ENCODE measurements around the genes CCNB1 and FOXD1.

DNA sequence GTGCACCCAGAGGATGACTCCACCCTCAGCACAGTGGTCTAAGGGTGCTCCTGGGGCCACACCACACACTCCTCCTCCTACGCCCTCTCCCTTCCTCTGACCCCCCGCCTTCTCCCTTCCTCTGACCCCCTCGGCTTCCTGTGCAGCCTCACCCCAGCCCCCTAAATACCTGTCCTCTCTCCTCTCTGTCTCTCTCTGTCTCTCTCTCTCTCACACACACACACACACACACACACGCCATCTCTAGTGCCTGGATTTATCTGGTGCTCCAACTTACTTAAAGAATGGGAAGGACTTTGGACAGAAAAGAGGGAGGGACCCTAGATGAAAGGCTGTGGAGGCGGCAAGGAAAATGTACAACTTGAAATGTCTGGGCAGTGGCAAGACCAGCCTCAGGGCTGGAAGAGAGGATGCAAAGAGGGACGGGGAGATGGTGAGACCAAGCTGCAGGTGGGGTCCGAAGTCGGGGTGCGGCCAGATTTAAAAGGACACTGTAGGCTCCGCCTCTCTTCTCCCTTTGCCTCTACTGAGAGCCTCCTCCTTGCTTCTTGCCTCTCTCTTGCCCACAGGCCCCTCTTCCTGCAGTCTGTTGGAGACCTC, 18.1 kb upstream of the SLC30A5 start:
- PRO-cap: no peak
- RAMPAGE, long total RNA, 4 experiments: no peak in any of the 4 experiments

- PRO-cap: bidirectional peak, plus-strand start at chr5:69167150, minus-strand start at chr5:69166925
- RAMPAGE, long total RNA, 4 experiments: start-site peak on the plus strand in 3 of 4 experiments, at chr5:69167116-69167150 at its widest, 8 to 40 reads per replicate
Measured at GRCh38 chr5:69166668-69167591, at the start of gene CCNB1. TSS of gene CCNB1 (plus strand) at chr5:69167150.

- PRO-cap: no peak
- RAMPAGE, long total RNA, 4 experiments: no peak in any of the 4 experiments
Measured at GRCh38 chr5:69371702-69372308, 2.2 kb downstream of the RAD17 start.

GRCh38 chr5:69527153-69527852, 32.7 kb upstream of the GTF2H2C start:
- PRO-cap: no peak
- RAMPAGE, long total RNA, 4 experiments: no peak in any of the 4 experiments

- PRO-cap: no peak
- RAMPAGE, long total RNA, 4 experiments: no peak in any of the 4 experiments
Measured at GRCh38 chr5:71719435-71719808, 347 bp downstream of the CARTPT start.

- PRO-cap: no peak
- RAMPAGE, long total RNA, 4 experiments: no peak in any of the 4 experiments
Measured at GRCh38 chr5:72301573-72301998, 18.5 kb downstream of the MRPS27 start.

DNA sequence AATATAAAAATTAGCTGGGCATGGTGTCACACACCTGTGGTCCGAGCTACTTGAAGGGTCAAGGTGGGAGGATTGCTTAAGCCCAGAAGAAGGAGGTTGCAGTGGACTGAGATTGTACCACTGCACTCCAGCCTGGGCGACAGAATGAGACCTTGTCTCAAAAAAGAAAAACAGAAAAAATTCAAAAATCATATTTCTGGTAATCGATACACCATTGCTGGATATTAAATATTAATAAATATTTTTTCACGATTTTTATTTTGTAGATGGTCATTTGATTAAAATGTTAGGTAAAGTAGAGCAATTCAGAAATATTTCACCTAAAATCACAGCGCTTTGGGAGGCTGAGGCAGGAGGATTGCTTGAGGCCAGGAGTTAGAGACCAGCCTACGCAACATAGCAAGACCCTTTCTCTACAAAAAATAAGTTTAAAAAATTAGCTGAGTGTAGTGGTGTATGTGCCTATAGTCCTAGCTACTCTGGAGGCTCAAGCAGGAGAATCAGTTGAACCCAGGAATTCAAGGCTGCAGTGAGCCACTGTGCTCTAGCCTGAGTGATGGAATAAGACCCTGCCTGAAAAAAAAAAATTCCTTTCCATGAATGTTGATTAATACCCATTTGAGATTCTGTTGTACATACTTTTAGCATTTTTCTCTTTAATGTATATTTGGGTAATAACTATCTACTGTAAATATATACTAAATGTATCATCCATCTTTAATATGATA, 50.3 kb downstream of the TNPO1 start:
- PRO-cap: no peak
- RAMPAGE, long total RNA, 4 experiments: no peak in any of the 4 experiments

- PRO-cap: no peak
- RAMPAGE, long total RNA, 4 experiments: no peak in any of the 4 experiments
Measured at GRCh38 chr5:72910655-72911489, 45.0 kb upstream of the FCHO2 start.

DNA sequence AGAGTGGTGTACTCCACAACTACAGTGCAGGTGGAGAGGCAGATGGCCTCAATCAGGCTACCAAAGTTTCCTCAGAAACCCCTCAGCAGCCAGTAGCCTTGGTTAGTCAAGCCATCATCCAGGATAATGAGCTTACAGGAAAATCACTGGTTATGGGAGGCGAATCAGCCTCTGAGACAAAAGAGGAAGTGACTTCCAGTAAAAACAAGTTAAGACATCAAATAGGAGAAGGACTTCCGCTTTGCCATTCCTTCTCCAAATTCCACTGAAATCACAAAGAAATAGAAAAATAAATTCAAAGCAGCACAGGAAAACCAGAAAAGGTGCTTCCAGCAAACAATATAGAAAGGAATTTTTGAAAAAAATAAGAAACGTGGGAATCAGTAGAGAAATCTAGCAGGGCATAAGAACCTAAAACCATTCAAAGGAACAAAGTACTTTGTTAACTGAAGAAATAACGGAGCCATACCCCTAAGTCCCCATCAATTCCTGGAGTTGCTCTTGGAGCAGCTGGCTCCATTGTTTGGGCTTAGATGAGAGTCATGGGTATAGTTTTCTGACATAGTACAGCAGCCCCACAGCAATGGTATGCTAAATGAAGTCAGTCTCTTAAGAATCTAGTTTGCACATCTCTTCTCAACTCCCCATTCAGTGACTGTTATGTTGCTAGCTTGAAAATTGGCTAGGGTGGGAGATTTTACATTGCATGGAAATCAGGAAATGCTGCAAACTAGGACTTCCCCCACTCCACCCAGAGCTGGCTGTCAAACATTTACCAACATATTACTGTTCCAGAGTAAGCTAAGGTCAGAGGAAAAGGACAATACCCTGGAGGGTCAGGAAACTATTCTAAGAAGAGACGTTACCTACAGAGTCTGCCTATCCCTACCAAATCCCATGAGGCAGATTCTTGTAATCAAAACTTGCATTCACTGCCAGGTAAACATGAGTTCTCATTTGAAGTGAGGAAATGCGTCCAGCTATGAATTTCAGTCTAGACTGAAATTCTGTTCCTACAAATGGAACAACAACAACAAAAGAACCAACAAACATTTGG, 17.8 kb upstream of the FCHO2 start:
- PRO-cap: unidirectional peak, minus-strand start at position 128 of the sequence; unidirectional peak, plus-strand start at position 794 of the sequence
- RAMPAGE, long total RNA, 4 experiments: no peak in any of the 4 experiments

DNA sequence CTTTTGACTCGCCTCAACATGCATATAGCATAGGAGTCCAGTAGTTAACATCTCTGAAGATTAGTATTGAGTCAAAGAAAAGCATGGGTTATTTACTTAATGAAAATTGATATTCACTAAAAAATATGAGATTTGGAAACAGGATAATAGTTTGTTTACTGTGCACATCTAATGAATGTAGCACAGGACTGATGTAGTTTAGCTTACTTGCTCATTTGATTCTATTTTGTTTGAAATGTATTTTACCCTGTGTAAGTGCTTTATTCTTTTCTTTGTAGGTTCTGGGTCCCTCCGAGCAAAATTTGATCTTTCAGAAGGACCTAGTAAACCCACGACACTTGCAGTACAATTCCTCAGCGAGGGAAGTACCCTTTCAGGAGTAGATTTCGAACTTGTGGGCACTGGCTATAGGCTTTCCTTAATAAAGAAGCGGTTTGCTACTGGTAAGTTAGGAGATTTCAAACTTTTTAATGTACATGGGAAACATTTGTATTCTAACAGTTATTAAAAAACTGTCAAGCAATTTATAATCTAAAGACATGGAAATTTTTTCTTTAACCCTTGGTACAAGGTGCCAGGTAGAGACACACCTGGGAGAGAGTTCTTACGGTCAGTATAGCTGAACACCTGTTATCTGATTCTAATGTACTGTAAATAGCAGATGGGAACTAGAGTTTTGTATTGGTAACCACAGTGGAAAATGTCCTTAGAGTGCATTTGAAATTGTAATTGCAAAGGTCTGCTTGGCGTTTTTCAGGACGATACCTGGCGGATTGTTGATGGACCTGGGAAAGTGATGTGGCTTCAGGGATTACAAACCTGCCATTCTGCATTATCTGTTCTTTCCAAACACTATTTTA, 32.8 kb upstream of the TMEM171 start:
- PRO-cap: no peak
- RAMPAGE, long total RNA, 4 experiments: no peak in any of the 4 experiments

DNA sequence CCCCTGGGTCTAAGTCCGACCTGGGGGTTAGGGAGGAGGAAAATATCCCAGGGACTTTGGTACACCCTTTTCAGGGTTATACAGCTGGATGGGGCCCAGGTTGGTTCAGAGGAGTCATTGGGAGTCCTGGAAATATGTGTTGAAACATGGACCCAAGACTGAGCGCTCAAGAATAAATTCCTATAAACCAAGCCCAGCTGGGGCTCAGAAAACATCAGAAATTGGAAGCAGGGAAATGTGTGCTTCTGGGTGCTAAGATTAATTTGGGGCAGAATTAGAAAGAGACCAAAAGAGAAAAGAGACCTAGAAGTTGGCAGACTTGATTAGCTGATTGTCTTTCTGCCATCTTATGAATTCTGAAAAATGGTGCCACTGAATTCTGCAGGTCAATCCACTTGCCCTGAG, 4.4 kb upstream of the TMEM171 start:
- PRO-cap: no peak
- RAMPAGE, long total RNA, 4 experiments: no peak in any of the 4 experiments

DNA sequence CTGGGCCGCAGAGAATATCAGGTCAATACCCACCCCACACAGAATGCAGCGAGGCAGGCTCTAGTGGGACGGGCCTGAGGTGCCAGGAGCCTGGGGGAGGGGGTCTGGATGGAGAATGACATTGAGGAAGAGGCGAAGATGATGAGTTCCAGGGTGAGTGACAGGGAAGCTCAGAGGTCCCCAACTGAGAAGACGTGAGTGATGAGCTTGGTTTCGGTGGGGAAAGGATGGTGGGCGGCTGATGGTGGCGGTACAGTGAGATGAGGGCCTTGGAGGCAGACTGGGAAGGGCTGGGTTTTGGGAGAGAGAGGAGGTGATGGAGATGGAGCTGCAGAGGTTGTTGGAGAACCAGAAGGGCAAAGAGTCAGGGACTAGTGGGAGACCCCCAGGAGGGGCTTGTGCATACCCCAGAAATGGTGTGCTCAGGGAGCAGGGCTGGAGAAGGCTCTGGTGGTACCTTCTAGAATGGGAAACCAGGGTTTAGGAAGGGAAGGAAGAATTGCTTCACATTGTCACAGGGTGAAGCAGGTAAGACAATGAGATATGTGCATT, 9.6 kb downstream of the TMEM171 start:
- PRO-cap: no peak
- RAMPAGE, long total RNA, 4 experiments: no peak in any of the 4 experiments

GRCh38 chr5:73205109-73205927, 32.3 kb downstream of the TMEM174 start:
- PRO-cap: no peak
- RAMPAGE, long total RNA, 4 experiments: no peak in any of the 4 experiments

- PRO-cap: no peak
- RAMPAGE, long total RNA, 4 experiments: no peak in any of the 4 experiments
Measured at GRCh38 chr5:73370391-73371218, 78.0 kb downstream of the FOXD1 start.

DNA sequence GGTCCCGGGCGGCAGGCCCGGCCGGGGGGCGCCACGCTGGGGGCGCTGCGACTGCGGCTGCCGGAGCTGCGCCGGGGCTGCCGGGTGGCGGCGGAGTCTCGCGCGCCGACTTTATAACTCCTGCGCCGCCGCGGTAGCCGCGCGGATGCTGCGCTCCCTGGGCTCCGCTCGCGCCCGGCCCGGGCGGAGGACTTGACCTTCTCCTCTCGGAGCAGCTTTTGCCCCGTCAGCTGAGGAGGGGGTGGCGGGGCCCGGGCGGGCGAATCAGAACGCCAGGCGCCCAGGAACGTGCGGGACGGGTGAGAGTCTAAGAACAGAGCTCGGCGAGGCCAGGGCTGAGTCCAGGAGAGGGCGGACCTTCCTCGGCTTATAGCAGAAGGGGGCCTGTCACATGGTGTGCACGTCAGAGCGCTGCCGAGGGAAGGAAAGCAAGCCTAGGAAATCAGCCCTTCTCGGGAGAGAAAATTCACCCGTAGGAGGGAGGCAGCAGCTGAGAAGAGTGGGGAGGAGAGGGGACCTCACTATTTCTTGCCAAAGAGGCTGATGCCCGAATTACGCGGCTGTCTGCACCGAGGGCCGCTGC, at the start of gene FOXD1:
Gene FOXD1 (minus strand): TSS at position 343 of the 583 bp plus-strand sequence.
- PRO-cap: bidirectional peak, plus-strand start at position 406 of the sequence, minus-strand start at position 194 of the sequence
- RAMPAGE, long total RNA, 4 experiments: no peak in any of the 4 experiments

- PRO-cap: no peak
- RAMPAGE, long total RNA, 4 experiments: no peak in any of the 4 experiments
Measured at GRCh38 chr5:73501470-73502047, 3.3 kb downstream of the BTF3 start.

DNA sequence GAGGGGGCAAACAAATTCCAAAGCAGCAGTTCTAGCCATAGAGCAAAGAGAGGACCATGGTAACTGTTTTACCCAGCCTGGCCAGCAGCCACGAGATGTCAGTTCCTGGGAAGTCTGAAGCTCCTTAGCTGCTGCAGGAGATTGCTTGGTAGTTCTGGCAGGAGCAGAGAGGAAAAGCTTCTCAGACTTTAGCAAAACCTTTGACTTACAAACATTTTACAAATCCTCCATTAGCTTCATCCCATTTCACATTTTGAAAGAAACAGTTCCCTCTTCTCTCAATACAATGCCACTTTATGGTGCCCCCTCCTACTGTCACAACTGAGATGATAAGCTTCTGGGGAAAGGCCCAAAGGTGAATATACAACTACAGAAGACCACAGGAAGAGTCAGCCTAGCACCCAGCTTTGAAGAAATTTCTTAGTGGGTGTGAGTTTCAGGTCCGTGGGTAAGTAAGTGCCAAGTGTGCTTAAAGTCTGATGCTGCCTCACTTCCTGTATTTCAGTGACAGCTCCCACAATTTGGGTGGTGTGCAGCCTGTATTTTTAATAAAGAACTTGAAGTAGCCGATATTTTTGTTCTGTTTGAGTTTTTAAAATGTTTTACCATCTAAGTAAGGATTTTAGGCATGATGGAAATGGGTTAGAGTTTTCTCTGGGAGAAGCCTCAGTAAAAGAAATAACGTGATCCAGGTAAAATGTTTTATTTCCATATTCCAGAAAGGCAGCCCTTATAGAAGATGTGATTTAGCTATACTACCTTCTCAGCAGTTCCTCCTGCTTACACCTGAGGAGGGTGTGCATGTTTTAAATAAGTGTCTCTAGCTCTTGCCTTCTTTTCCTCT, 68.1 kb downstream of the ARHGEF28 start:
- PRO-cap: no peak
- RAMPAGE, long total RNA, 4 experiments: no peak in any of the 4 experiments

GRCh38 chr5:73918684-73919010, 292.7 kb downstream of the ARHGEF28 start:
- PRO-cap: no peak
- RAMPAGE, long total RNA, 4 experiments: no peak in any of the 4 experiments

- PRO-cap: no peak
- RAMPAGE, long total RNA, 4 experiments: no peak in any of the 4 experiments
Measured at GRCh38 chr5:74241716-74242206, 398.8 kb downstream of the ENC1 start.

DNA sequence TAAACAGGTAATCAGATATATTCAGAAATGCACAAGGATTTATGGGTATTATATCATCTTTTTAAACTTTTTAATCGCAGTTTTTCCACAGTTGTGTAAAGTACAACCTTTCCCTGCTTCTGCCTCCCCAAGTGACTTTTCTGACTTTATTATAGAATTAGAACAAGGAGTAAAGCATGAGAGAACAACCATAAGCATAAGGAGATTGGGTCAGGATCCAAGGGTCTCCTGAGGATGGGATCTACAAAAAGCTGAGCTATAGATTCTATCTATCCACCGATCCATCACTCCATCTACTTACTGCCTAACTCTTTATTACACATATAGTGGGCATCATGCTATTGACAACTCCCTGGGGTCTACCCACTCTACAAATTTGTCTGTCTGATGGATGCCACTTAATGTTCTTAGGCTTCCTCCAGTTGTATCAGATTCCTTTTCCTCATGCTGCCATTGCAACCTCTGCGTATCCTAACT, 228.8 kb downstream of the ENC1 start:
- PRO-cap: no peak
- RAMPAGE, long total RNA, 4 experiments: no peak in any of the 4 experiments